Measurements from ENCODE around the gene MUC13.

- PRO-cap, result no peak
Measured at GRCh38 chr3:124916787-124917259, 17.7 kb downstream of the MUC13 start.

DNA sequence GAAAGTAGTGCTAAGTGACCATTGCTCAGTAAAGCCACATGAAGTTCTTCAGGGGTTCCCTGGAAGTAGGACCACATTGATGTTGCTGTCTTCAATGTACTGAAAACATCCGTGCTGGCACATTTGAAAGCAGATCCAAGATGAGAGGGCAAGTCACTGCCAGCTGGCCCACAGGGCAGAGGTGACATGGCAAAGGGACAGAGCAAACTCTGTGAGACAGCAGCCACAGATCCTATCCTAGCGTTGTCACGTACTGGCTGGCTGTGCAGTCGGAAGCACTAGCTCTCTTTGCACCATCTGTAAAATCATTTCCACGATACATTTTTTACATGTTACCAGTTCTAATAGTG is 13.8 kb downstream of the MUC13 start:
- PRO-cap, result no peak

GRCh38 chr3:124934642-124935153 is at the start of gene MUC13:
Gene MUC13 (minus strand): TSS chr3:124934751.
- PRO-cap, result no peak

DNA sequence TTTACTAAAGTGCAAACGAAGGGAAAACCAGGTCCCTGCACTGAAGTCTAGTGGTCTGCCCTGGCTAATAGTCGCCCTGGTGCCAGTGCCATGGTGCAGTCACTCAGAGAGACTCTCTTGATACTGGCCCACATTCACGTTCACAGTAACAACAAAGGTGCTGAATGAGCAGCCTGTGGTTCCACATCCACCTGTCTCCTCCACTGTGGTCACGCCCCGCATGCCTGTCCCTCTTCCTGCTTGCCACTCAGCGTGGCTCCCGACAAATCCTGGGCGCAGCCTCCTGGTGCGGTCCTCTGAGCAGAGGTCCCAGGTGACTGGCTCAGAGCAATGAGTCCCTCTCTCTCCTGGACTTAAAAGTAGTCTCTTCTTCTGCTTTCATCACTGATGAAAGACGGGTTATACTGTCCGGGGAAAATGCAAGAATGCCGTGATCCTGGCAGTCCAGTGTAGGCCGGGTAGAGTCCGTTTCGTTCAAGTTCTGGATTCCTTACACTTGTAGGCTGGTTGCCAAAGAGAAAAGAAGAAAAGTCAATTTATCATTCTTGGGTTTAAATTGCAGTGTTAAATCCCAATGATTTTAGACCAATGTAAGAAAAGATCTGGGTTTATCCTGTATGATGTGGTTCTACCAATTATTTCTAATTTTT is 35.9 kb upstream of the MUC13 start:
- PRO-cap, result no peak

- PRO-cap, result bidirectional peak, plus-strand start at chr3:124993743, minus-strand start at chr3:124993648
Measured at GRCh38 chr3:124993383-124994412, 59.1 kb upstream of the MUC13 start.

- PRO-cap, result bidirectional peak, plus-strand start at chr3:125055766, minus-strand start at chr3:125055480
Measured at GRCh38 chr3:125055216-125055942, 418 bp downstream of the HEG1 start.

GRCh38 chr3:125094012-125094528 is 38.3 kb upstream of the HEG1 start:
- PRO-cap, result no peak

GRCh38 chr3:125155782-125156393 is 56.7 kb downstream of the SLC12A8 start:
- PRO-cap, result no peak

- PRO-cap, result unidirectional peak, plus-strand start at chr3:125212164
Measured at GRCh38 chr3:125211548-125212273, 837 bp downstream of the SLC12A8 start.

GRCh38 chr3:125241114-125241863 is 28.7 kb upstream of the SLC12A8 start:
- PRO-cap, result no peak

DNA sequence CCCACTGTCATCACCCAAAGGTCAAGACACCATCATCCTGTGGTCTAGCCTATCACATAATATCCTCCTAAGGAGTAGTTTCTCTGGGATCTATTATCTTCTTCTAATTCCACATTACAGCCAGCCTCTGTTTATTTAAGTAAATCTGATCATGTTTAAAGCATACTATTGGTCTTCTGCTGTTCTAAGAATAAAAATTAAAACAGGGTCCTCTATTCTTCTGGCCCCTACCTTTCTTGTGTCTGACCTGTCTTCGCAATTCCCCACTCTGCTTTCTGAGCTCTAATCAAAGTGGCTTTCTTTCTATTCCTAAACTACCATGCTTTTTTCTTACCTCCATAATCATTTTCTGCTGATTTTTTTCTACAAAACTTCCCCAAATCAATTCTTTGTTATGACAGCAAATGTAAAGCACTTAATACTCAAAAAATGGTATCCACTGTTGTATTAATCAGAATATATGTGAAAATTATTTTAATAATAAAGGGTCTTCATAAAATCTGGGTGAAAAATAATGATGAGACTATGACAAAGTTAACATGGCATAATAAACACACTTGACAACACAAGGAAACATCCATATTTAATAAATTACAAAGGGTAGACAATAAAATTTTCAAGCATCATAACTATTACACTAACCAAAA is 33.3 kb upstream of the SLC12A8 start:
- PRO-cap, result no peak

DNA sequence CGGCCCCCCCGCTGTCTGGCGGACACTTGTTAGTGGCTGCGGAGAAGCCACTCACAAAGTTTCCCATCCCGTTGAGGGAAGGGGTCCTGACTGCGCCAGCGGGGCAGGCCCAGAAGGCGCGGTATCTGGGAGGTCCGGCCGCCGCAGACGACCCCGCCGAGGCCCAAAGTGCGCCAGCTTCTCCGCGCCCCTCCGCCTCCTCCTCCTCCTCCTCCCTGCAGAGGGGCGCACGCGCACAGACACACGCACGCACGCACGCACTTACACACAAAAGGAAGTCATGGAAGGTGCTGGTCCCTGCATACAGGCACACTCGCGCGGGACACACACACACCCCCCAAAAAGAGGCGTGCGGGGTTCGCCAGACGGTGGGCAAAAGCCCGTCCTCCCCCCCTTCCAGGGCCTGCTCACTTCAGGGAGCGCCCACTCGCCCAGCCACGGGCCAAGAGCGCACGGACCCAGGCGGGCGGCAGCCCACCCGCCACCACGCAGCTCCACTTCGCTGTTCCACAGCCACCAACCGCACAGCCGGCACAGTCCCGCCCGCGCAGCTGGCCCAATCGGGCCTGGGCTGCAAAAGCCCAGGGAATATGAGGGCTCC is 17.9 kb downstream of the ZNF148 start:
- PRO-cap, result bidirectional peak, plus-strand start at position 270 of the sequence, minus-strand start at position 217 of the sequence

DNA sequence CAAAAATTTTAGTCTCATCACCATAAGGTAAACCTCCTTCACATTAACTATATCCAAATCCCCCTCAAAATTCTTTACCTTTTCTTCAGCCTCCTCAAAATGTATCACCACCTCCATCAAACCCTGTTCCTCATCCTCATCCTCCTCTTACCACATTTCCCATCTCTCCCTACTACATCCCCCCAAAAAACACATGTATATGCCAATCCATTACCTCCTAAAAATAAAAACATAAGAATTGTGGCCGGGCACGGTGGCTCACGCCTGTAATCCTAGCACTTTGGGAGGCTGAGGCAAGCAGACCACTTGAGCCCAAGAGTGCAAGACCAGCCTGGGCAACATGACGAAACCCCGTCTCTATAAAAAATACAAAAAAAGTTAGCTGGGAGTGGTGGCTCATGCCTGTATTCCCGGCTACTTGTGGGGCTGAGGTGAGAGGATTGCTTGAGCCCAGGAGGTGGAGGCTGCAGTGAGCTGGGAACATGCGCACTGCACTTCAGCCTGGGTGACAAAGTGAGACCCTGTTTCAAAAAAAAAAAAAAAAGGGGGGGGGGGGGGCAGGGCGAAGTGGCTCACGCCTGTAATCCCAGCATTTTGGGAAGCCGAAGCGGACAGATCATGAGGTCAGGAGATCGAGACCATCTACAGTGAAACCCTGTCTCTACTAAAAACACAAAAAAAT is 4.2 kb downstream of the ZNF148 start:
- PRO-cap, result no peak

DNA sequence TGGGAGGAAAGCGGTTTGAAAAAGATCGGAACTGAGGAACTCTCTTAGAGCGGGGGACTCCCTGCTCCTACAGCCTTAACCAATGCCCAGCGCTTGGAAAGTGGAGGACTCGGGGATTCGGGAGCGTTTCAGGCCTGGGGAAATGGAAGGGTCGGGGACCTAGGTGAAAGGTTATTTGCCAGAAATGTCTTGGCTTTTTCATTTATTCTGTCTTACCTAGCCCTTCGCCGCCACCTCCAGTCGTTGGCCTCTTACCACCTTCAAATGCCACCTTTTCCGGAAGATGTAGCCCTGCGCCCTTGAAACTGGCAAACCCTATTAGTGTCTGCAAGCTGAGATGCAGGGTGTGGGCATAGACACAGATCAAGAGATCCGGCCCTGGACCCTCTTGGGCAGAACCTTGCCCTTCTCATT is 424 bp upstream of the ZNF148 start:
- PRO-cap, result no peak

DNA sequence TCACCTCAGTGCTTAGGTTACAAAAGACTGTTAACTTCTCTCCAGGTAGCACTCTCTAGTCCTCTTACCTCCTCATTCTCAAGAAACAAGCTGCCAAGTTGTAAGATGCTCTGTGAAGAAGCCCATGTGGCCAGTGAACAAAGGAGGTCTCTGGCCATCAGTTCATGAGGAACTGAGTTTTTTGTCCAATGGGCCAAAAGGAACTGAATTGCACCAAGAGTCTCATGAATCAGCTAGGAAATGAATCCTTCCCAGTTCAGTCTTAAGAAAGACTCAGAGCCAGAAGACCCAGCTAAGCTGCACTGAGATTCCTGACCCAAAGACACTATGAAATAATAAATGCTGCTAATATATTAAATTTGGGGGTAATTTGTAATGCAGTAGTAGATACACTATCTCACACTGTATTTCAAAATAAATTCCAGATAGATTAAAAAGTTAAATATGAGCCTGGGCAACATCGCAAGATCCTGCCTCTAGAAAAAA is 3.9 kb downstream of the OSBPL11 start:
- PRO-cap, result no peak

GRCh38 chr3:125608317-125608891 is 13.1 kb upstream of the OSBPL11 start:
- PRO-cap, result no peak

DNA sequence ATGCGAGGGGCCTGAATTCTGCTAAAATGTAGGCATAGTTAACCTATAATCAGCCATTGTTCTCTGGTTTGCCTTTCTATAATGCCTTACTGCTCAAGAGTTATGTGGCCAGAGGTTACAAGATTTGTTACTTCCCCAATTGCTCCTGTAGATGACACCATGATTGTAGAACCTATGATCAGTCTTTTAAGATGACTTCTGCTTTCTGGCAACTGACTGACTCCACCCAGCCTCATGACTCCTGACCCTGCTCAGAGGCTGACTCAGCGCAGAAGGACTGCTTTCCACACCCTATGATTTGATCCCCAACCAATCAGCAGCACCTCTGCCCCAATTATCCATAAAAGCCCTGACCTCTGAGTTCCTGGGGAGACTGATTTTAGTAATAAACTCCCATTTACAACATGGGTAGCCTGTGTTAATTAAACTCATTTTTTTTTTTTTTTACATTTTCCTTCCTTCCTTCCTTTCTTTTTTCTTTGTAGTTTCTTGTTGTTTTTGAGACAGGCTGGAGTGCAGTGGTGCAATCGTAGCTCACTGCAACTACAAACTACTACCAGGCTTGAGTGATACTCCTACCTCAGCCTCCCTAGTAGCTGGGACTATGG is 37.8 kb upstream of the OSBPL11 start:
- PRO-cap, result no peak

DNA sequence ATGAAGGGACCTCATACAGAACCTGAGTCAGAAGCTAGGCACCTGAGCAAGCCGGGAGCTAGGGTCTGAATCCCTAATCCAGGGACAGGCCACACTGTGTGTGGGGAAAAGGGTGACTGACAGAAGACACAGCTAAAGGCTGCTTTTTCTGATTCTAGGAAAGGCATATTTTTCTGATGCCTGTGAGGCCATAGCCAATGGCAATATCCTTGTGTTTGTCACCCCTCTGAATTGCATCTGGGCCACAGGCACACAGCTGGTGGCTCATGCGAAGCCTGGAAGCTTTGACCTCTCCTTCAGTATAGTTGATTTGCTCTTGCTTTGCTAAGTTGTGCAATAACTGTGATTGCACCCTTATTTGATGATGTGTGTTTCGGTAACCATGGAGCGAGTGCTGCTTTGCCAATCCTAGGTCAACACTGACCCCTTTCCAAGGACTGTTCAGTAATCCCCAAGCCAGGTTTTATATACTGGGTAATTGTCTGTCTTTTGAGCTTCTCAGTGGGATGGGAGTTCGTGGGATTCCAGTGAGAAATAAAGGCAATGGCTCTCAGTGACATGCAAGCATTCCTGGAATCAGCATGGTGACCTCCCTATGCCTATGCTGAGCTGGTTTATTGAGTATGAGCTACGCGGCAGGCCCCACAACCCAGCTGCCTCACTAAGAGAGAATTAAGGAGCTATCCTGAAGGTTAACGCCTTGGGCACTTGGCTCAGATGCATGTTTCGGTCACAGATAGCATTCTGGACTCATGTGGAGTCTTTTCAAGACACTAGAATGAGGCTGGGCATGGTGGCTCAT is 49.1 kb upstream of the OSBPL11 start:
- PRO-cap, result no peak

GRCh38 chr3:125799145-125799797 is 169.7 kb upstream of the ROPN1B start:
- PRO-cap, result no peak

GRCh38 chr3:125936335-125936582 is 32.7 kb upstream of the ROPN1B start:
- PRO-cap, result no peak